Endodermal cell (in vitro differentiated cells): Measurements from ENCODE around the genes ARMCX6, GPRASP1, BEX4, RAB40A, RAB9B and TMSB15B.

DNA sequence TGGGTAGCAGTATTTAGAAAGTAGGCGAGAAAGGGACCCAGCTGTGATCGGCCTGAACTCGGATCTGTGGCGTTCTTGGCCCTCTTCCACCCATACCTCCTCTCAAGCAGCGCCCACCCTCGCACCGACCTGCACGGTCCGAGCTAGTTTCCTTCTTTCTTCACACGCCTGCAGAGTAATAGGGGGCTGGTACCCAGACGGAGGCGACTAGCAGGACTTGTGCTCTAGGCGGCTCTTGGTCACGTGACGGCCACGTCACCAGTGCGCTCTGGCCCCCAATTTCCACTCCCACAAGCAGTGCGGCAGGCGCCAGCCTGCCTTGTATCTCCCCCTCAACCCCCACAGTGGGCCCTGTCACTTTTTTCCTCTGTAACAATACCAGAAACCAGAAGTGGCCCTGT, at the start of gene ARMCX6:
TSS of gene ARMCX6 (minus strand) at position 245 of the 401 bp plus-strand sequence.
- PRO-cap = bidirectional peak, plus-strand start at position 278 of the sequence, minus-strand start at position 180 of the sequence

DNA sequence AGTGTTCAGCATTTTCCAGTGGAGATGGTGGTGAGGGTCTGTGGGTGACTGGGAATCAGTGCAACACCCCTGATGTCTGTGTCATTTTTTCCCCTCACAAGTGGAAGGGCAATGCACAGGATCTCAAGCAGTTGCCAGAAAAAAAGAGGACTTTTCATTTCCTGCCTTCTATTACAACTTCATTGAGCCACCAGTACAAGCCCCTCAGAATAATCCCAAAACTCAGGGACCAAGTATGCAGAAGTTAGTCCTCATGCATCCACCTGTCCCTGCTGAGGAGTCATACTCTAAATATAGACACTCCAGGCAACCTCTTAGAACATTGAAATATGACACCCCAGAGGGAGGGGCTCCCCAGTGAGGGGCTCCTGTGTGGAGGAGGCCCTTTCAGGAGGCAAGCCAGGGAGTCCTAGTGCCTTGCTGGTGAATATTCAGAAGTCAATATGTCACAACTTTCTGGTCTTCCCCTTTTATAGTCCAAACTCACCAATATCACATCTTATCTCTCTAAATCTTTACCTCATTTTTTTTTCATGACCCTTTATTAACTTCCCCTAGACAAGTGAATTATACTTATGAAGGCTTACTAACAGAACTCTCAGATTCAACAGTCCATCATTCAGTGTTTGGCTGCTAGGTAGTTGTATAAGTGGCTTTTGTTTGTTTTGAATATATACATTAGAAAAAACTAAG, 1.5 kb upstream of the ARMCX6 start:
- PRO-cap = no peak

DNA sequence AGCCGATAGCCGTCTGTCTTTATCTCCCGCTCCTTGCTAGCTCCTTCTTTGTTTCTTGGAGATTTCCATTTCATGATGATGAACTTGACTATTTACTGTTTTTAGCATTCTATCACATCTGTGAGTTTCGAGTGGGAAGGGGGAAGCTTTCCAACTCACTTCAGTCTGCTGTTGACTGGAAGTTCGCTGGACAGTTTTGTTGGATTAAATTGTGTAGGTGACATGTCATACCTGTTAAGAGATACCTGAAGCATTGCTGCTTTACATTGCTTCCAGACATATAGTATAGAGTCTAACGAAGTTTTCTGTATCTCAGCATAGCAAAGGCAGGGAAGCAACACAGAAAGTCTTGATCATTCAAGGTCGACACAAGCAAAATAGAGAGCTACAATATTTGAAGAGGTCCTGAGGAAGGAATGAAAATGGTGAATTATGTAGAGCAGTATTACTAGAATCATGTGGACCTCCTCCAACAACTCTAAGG, 15.3 kb downstream of the ARMCX3 start:
- PRO-cap = no peak

DNA sequence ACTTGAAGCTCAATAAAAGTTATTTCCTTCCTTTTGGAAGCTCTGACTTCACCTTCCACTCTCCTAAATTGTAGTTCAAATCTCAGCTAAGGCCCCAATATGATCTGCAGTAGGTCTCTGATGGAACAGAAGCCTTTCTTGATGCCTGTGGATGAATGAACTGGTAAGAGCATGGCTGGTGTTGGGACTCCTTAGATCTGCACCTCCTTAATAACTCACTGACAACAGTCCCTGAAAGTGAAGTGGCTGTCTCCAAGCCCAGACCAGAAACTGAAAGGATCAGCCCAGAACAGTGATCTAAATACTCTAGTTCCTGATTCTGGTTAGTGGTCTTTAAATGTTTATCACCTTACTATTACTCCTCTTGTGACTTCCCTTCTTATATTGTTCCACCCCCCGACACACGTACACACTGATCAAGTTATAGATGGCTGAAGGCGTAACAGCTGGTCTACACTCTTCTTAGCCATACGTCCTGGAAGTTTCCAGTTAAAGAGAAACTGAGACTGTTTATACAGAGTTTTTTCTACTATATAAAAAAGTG, 33.8 kb upstream of the ARMCX2 start:
- PRO-cap = no peak

- PRO-cap = no peak
Measured at GRCh38 chrX:102126786-102127277, 1.4 kb downstream of the TCEAL2 start.

DNA sequence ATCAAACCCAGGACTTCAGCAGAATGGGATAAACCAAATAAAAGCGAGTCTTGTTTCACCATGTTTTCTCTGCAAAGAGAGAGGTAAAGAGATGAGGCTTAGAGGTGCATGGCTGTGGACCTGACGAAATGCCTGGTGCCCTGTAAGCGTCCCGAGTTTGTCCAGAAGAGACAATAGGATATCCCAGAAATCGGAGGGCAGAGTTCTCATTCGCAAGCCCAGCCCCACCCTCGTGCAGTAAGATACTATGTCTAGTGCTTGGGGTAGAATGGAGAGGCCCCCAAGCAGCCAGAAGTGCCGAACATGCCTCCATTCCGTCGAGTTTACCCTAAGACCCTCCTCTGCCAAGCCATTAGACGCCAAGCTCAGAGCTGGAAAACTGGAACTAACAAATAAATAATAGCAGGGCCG, 735 bp downstream of the TMSB15A start:
- PRO-cap = no peak

- PRO-cap = bidirectional peak, plus-strand start at chrX:102651534, minus-strand start at chrX:102651310
Measured at GRCh38 chrX:102651103-102651648, at the start of gene GPRASP1. Gene GPRASP1, plus strand, starts transcription at chrX:102651483.

DNA sequence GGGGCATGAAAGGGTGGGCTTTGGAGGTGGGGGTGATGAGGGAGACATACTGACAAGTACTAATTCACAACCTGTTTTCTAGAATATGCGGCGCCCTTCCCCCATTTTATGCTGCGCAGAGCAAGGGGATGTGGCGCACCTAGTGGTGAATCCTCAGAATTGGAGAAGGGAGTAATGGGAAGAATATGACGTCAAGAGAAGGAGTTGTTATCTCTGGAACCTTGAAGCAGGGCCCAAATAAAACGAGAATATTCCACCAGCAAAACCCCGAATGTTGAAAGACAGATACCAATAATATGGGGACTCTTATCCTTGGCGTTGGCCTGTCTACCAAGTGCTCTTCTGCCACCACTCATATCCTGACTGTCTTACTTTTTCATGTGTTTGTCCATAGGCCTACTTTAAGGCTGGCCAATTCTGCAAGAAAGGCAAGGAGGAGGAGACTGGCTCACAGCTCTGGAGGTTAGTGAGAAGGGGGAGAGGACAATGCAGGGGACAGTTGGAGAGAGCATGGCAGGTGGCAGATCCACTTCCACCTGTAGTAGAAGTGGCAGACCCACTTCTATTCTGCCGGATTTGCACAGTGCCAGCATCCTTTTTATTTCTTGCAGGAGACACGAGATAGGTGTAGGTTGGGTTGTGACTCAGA, 1.3 kb downstream of the GPRASP2 start:
- PRO-cap = no peak

- PRO-cap = bidirectional peak, plus-strand start at chrX:103215131, minus-strand start at chrX:103214976
Measured at GRCh38 chrX:103214707-103215405, at the start of gene BEX4. Gene BEX4, plus strand, starts transcription at chrX:103215108.

- PRO-cap = bidirectional peak, plus-strand start at chrX:103310430, minus-strand start at chrX:103310197
Measured at GRCh38 chrX:103309623-103310685, 836 bp downstream of the BEX2 start.

DNA sequence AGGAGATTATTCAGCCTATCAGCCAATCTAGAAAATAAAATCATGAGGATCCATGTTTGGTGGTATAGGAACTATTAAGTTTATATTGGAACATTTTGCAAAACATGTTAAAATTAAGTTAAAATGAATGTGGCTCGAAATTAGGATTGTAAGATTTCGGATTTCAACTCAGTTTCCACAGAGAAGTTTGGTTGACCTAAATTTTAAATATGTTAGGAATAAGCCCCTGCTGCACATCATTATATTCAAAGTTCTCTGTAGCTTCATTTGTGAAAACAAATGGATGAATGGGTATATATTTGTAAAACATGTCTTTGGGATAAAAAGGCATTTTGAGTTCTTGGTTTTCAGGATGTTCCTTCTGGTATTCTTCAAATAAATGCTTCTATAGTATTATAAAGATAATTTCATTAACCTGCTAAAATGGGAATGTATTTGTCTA, at the start of gene RAB40A:
TSS of gene RAB40A (minus strand) at position 60 of the 442 bp plus-strand sequence.
- PRO-cap = no peak

- PRO-cap = no peak
Measured at GRCh38 chrX:103676599-103677436, 9.7 kb downstream of the MORF4L2 start.

GRCh38 chrX:103828315-103829005, 3.6 kb downstream of the RAB9B start:
- PRO-cap = no peak

- PRO-cap = unidirectional peak, minus-strand start at chrX:103832191
Measured at GRCh38 chrX:103831624-103832676, at the start of gene RAB9B. Gene RAB9B, minus strand, starts transcription at chrX:103832257.

- PRO-cap = no peak
Measured at GRCh38 chrX:103962357-103962776, at the start of gene TMSB15B. Gene TMSB15B, plus strand, starts transcription at chrX:103962627.

- PRO-cap = no peak
Measured at GRCh38 chrX:104113139-104113848, 971 bp downstream of the ZCCHC18 start.

GRCh38 chrX:104122775-104123180, 10.5 kb downstream of the ZCCHC18 start:
- PRO-cap = no peak

DNA sequence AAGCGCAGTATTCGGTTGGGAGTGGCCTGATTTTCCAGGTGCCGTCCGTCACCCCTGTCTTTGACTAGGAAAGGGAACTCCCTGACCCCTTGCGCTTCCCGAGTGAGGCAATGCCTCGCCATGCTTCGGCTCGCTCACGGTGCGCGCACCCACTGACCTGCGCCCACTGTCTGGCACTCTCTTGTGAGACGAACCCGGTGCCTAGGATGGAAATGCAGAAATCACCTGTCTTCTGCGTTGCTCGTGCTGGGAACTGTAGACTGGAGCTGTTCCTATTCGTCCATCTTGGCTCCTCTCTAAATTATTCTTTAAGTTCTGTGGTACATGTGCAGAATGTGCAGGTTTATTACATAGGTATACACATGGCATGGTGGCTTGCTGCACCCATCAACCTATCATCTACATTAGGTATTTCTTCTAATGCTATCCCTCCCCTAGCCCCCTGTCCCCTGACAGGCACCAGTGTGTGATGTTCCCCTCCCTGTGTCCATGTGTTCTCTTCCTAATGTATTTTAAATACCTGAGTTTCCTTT, 310.3 kb downstream of the TEX13A start:
- PRO-cap = unidirectional peak, minus-strand start at position 83 of the sequence; unidirectional peak, minus-strand start at position 122 of the sequence; unidirectional peak, minus-strand start at position 298 of the sequence

DNA sequence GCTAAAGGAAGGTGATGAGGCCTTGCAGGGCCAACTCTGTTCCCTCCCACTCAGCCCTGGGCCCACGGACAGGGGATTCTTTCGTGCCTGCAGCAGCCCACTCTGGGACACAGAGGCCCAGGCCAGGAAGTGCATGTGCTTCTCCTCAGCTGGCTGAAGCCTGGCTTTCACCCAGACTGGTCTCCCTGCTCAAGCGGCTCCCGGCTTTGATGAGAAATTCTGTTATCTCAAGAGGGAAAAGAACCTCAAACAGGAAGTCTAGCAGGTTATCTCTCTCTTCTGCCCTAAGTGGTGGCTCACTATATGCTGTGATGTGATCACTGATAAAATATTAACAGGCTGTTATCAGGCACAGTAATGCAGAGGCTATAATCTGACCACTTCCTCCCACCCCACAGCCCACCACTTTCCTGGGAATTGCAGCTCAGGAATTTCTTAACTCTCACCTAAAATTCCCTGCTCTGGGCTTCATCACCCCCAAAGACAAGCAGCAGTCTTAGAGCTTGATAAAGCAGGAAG, 13.3 kb downstream of the CLDN2 start:
- PRO-cap = no peak

- PRO-cap = unidirectional peak, plus-strand start at chrX:107205775
Measured at GRCh38 chrX:107205610-107206194, 531 bp downstream of the NUP62CL start.